Liver (tissue), 9 donors: ENCODE measurements around a stretch of chr15.

DNA sequence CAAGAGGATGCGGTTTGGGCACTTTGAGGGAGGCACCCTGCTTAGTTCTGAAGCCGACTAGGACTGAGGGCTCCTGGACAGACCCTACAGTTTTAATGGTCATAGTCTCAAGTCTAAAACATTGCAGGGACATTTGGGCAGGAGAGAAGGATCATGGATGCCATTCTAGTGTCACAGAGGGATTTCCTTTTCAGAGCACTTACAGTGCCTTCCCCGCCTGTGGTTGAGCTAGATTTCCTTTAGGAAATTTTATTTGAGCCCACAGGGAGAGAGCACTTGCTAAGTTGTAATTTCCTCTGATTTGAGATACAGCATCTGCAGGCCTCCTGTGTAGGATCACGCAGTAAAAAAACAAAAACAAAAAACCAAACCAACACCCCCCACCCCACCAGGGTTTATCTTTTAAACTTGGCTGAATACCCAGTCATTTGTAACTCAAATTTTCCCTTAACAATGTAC lies 566.5 kb downstream of the NR2F2 start:
- PRO-cap, 5 experiments: no peak in any of the 5 experiments
- RAMPAGE, long total RNA, 2 experiments: no peak in any of the 2 experiments
- RRBS: no CpG with 5 or more reads among the region's 4 CpGs

GRCh38 chr15:97970473-97970993 lies 10.0 kb downstream of the ARRDC4 start:
- PRO-cap, 5 experiments: no peak in any of the 5 experiments
- RAMPAGE, long total RNA, 2 experiments: no peak in any of the 2 experiments
- RRBS: no CpG with 5 or more reads among the region's 4 CpGs

DNA sequence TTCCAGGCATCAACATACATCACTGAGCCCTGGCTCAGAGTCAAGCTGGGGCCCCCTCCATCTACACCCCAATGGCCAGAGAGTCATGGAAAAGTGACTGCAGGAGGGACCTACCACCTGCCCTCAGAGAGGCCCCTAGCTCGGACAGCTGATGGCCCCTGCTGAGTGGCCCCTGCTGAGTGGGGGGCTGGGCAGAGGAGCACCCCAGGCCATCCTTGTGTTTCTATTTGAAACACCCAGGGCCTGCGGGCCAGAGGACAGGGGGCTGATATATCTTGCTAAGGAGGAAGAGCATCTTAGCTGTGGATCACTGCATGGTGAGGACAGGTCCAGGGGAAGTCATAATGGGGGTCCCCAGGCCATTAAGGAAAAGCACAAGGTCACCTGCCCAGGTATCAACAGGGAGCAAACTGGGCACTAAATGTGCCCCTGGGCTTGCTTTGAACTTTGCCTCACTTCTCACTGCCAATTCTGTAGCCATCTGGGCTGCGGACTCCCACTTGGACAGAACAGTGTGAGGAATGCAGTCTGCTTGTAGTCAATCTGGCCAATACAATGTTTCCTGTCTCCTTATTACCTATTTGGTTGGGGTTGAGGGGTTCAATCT lies 21.1 kb downstream of the ARRDC4 start:
- PRO-cap, 5 experiments: peak in 4 of 5 experiments; most common plus-strand start position 295 of the sequence (in 3)
- RAMPAGE, long total RNA, 2 experiments: no peak in any of the 2 experiments
- RRBS: no CpG with 5 or more reads among the region's 3 CpGs

DNA sequence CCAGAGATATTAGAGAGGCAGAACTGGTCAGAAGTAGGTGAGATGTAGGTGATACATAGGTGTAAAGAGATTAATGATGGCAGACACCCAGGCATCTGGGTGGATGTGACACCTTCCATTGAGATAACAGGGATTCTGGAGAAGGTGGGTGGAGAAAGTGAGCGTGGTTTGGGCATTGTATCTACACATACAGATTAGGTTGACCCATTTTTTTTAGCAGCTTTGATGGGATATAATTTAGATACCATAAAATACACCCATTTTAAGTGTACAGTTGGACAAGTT lies 93.4 kb upstream of the IGF1R start:
- PRO-cap, 5 experiments: no peak in any of the 5 experiments
- RAMPAGE, long total RNA, 2 experiments: no peak in any of the 2 experiments
- RRBS: no CpG with 5 or more reads among the region's 1 CpG

- PRO-cap, 5 experiments: peak in 2 of 5 experiments; most common minus-strand start chr15:98600622 (in 2)
- RAMPAGE, long total RNA, 2 experiments: no peak in any of the 2 experiments
- RRBS: no CpG with 5 or more reads among the region's 12 CpGs
These were observed 48.0 kb upstream of the IGF1R start for GRCh38 chr15:98600227-98600763.

DNA sequence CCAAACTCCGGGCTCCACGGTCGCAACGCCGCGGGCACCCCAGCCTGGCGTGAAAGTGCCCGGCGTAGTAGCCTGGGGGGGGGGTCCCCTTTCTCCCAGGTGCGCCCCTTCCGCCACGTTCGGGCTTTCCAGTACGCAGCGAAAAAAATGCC lies 621 bp upstream of the IGF1R start:
- PRO-cap, 5 experiments: no peak in any of the 5 experiments
- RAMPAGE, long total RNA, 2 experiments: no peak in any of the 2 experiments
- RRBS: 5% methylated on average over 8 of the region's 15 CpGs

DNA sequence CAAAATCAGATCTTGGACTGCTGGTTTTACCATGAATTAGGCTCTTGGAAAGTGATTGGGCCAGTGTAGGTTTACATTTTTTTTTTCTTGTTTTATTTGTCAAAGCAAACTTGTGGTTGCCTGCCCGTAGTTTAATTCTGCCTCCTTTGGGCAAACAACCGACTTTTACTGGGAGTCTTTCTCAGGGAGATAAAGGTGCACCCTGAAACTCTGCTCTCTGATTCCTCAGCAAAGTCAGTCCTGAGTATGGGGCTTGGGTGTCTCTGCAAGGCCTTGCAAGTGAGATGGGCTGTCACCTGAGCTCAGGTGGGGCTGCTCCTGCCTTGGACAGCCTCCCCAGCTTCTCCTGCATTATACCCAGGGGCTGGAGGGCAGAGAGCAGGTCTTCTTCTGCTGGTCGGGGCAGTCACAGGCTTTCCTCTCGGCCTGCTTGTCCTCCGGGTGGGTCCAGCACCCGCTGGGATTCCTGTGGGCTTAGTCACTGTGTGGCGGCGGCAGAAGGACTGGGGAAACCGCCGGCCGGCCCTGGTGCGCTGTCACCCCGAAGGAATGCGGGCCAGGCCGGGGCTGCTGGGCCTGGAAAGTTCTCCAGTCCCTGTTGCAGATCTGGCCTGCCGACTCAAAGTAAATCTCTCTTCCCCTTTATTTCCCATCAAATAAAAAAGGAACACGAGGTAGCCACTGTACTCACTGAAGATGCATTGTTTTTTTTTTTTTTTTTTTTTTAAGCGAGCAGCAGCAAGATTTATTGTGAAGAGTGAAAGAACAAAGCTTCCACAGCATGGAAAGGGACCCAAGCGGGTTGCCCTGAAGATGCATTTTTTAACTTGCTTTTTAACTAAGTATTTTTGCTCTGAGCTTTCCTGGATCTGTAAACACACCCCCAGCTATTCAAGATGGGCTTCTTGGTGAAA lies 79.2 kb downstream of the IGF1R start:
- PRO-cap, 5 experiments: no peak in any of the 5 experiments
- RAMPAGE, long total RNA, 2 experiments: no peak in any of the 2 experiments
- RRBS: 31% methylated on average over 9 of the region's 19 CpGs

DNA sequence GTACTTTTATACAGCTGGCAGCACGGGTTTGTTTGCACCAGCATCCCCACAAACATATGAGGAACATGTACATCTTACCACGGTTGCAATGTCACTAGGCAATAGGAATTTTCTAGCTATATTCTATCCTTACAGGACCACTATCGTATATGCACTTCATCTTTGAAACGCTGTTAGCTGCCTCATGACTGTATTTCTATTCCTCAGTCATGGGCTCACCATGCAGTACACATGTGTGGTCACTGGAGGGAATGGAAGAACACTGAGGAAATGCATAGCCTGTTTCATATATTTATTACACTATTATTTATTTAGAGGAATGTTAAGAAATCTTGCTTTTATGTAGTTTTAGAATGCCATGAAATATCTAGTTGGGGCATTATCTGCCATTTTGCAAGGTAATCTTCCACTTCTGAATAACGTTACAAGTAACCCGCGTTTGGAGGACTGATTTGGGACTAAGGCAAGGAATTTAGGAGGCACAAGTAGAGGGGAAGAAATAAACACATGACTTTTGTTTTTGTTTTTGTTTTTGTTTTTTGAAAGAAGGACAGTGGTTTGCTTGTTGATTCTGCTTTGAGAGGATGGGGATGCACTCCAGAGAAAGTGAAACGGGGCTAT lies 155.7 kb downstream of the IGF1R start:
- PRO-cap, 5 experiments: no peak in any of the 5 experiments
- RAMPAGE, long total RNA, 2 experiments: no peak in any of the 2 experiments
- RRBS: no CpG with 5 or more reads among the region's 8 CpGs

- PRO-cap, 5 experiments: no peak in any of the 5 experiments
- RAMPAGE, long total RNA, 2 experiments: no peak in any of the 2 experiments
- RRBS: no CpG with 5 or more reads among the region's 27 CpGs
These were observed 108.1 kb downstream of the PGPEP1L start for GRCh38 chr15:98899174-98900267.

DNA sequence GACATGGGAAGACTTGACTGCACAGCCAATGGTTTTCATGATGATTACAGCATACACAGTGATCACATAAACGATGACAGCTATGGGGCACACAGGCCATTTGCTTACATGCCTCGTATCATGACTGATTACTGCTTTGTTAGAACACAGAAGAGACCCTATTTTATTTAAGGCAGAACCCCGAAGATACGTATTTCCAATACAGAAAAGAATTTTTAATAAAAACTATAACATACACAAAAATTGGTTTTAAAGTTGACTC lies 44.1 kb downstream of the PGPEP1L start:
- PRO-cap, 5 experiments: no peak in any of the 5 experiments
- RAMPAGE, long total RNA, 2 experiments: no peak in any of the 2 experiments
- RRBS: no CpG with 5 or more reads among the region's 4 CpGs

DNA sequence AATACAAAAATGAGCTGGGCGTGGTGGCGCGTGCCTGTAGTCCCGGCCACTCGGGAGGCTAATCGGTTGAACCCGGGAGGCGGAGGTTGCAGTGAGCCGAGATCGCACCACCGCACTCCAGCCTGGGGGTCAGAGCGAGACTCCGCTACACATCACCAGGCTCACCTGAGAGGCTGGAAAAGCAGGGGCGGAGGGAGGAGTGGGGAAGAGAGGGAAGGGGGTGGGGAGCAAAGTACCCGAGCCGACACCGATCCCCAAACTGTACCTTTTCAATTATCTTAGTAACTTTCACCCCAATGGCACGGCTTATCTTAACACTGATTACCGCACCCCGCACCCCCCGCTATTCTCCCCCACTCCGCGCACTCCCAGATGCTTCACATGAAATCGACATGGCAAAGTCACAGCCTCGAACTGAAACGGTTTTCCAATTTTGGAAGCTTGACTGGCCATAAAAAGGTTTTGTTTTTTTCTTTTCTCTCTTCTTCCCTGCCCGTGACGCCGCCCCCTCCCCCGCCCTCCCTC lies 46.4 kb upstream of the SYNM start:
- PRO-cap, 5 experiments: no peak in any of the 5 experiments
- RAMPAGE, long total RNA, 2 experiments: no peak in any of the 2 experiments
- RRBS: no CpG with 5 or more reads among the region's 30 CpGs

- PRO-cap, 5 experiments: no peak in any of the 5 experiments
- RAMPAGE, long total RNA, 2 experiments: no peak in any of the 2 experiments
- RRBS: 6% methylated on average over 4 of the region's 23 CpGs
These were observed 277 bp upstream of the SYNM start for GRCh38 chr15:99104660-99104945.

DNA sequence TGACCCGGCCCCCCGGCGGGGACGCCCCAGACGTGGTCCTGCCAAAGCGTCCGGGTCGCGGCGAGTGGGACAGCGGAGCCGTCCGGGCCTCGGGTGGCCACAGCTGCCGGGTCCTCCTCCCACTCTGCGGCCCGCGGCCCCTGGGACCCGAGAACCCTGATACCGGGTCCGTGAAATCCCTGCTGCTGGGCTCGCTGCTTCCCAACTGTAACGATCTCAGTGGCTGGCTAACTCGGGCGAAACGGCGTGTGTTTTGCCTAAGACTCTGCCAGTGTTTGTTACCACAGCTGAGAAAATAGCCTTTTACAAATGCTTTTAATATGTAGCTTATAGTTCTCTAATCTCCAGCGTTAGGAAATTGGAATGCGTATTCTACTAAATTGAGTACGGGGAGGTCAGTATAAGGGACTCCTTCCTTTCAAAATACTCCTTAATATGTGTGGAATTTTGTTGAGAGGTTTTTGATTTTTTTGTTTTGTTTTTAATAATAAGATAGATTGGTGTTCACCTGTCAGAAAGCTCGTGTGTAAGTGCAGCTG lies 379 bp downstream of the LRRC28 start:
- PRO-cap, 5 experiments: no peak in any of the 5 experiments
- RAMPAGE, long total RNA, 2 experiments: no peak in any of the 2 experiments
- RRBS: 2% methylated on average over 7 of the region's 31 CpGs

DNA sequence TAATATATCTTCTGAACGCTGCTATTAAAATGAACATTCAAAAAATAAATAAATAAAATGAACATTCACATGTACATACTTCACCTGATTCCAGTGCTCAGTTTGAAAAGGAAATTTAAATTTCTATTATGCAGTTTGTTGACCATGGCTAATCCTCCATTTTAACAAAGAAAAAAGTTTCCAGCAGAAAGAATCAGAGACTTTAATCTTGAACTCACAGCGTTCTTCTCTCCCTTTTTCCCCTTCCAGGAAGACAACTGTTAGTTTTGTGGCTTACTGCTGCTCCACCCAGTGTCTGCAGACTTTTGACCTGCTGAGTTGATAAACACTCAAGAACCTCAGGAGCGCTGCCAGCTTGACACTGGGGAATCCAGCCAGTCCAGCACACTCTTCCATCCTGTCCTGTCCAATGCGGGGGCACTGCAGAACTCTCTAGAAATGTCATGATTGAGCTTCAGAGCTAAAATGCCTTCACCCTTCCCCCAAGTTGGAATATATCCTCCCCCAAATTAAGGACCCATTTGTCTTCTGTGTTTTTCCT lies 134.6 kb downstream of the LRRC28 start:
- PRO-cap, 5 experiments: peak in 2 of 5 experiments; most common minus-strand start position 297 of the sequence (in 2)
- RAMPAGE, long total RNA, 2 experiments: no peak in any of the 2 experiments
- RRBS: no CpG with 5 or more reads among the region's 4 CpGs

GRCh38 chr15:99438584-99439141 lies 127.1 kb upstream of the MEF2A start:
- PRO-cap, 5 experiments: no peak in any of the 5 experiments
- RAMPAGE, long total RNA, 2 experiments: no peak in any of the 2 experiments
- RRBS: no CpG with 5 or more reads among the region's 13 CpGs

DNA sequence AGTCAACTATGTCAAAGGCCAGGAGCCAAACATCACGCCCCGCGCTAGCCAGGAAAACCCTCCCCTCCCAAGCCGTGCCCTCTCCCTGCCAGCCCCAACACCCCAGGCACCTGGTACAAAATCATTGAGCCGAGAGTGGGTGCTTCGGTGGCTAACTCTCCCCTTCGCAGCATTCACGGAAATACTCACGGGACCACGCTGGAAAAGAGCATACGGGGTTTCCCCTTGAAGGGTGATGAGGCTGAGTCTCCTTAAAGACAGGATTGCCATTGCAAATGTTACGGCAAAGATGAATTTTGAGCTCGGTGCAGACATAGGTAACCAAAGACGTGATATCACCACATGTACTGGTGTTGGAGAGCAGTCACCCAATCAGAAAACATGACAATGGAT lies 123.1 kb upstream of the MEF2A start:
- PRO-cap, 5 experiments: no peak in any of the 5 experiments
- RAMPAGE, long total RNA, 2 experiments: no peak in any of the 2 experiments
- RRBS: no CpG with 5 or more reads among the region's 14 CpGs

DNA sequence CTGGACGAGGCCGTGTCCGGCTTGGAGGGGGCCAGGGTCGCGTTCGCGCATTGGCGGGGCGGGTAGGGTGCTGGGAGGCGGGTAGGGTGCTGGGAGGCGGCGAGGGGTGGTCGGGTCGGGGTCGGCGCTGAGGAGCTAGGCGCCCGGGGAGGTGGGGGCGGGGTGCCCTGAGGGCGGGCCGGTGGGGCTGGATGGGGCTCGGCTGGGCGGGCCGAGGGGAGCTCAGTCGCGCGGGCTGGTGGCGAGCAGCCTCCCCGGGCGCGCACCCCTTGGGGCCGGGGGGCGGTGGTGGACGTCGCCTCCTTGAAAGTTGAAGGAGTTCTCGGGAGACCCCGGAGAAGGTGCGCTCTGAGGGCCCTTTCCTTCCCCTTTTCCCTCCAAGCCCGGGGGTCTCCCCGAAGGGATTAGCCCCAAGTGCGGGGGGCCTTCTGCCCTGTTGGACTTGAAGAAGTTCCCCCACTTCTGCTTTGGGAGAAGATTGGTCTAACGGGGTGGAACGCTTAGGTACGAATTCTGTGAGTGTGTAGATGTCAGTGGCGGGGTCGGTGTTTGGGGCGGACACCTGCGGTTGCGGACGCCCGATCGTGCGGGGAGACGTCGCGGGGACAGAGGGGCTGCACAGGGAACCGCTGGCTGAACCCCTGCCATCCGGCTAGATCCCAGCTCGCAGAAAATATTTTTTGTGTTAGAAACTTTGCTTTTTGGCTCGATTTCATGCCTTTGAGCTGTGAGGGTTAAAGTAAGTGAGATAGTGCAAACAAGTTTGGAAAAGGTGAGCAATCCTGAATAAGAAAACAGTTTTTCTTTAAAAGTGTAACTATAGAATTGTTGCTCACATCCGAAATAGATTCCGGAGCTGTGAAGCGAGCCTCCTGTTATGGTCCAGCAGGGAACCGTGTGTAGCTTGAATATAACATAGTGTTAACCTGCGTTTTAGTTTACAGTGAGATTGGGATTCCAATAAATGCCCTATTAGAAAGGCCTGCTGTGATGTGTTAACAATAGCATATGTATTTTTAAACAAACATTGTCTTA lies 792 bp downstream of the MEF2A start:
- PRO-cap, 5 experiments: peak in 4 of 5 experiments; most common plus-strand start position 225 of the sequence (in 4); most common minus-strand start position 129 of the sequence (in 1)
- RAMPAGE, long total RNA, 2 experiments: no peak in any of the 2 experiments
- RRBS: 3% methylated on average over 19 of the region's 65 CpGs

DNA sequence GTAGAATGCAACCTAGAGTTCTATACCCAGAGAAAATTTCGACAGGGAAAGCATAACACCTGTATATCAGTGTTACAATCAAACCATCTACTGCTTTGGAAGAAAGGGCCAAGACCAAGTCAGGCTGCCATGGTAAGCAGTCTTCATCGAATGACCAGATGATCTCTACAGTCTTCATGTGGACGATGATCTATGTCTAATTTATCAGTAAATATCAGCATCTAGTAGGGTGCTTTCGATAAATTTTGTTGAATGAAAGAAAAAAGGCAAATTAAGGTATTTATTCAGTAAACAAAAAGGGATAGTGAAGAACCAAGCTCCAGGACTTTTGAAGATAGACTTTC lies 74.5 kb downstream of the LYSMD4 start:
- PRO-cap, 5 experiments: no peak in any of the 5 experiments
- RAMPAGE, long total RNA, 2 experiments: no peak in any of the 2 experiments
- RRBS: no CpG with 5 or more reads among the region's 4 CpGs

DNA sequence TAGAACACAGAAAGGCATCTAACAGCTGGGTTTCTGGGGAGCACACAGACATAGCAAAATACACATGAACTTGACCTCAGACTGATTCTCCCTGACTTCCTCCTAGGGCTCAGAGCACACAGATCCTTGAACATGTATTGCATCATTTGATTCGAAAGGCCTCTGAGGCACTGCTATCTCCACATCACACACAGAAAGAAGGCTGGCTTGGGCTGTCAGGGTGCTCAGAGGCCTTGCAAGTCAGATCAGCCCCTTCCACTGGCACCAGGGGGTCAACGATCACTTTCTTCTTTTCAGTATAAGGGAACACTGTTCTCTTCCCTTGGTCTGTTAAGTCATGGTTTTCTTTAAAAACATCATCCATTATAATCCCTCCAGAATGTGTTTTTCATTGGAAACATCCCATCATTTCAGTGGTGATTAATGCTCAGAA lies 253.1 kb upstream of the LYSMD4 start:
- PRO-cap, 5 experiments: no peak in any of the 5 experiments
- RAMPAGE, long total RNA, 2 experiments: no peak in any of the 2 experiments
- RRBS: no CpG with 5 or more reads among the region's 2 CpGs

DNA sequence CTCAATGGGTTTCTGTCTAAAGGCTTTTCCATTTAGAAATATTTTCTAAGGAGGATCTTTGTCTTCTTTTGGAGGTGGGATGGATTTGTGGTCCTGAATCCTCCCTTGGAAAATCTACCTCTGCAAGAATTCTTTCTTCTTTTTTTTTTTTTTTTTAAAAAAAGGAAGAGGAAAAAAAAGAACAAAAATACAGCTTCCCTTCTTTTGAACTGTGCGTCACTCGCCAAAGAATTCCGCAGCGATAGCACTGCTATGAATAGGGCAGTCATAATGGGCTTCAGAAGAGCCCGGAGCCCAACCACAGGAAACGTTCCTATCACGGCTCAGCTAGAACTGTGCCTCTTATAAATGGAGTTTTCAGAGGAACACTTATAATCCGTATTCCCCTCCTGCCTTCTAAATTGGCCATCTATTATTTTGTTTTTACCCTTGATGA lies 227.7 kb downstream of the ADAMTS17 start:
- PRO-cap, 5 experiments: no peak in any of the 5 experiments
- RAMPAGE, long total RNA, 2 experiments: no peak in any of the 2 experiments
- RRBS: no CpG with 5 or more reads among the region's 8 CpGs